ENCODE measurements around a stretch of chrX.

DNA sequence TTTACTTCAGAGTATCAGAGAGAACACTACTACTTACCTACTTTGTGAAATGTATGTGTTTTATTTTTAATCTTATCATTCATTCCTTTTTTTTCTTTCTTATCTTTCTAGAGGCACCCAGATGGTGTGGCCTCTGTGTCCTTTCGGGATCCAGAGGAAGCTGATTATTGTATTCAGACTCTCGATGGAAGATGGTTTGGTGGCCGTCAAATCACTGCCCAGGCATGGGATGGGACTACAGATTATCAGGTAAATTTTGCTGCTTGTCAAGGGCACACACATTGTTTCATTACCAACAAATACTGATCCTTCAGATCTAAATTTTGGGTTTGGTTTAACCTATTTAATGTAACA, 12.6 kb downstream of the HTATSF1 start:
- PRO-cap = no peak

DNA sequence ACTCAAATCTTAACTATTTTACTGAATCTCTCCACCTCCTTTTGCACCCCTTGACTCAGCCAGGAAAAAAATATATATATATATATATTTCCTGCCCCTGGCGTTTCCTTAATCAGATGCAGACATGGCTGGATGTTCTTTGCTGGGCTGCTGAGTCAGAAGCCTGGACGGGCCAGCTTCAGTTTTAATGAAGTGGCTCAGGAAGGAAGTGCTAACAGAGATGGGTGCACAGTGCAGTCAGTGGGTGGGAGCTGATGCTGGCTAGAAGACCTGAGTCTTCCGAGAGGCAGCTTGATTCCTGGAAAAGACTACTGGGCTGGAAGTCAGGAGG, 8.6 kb upstream of the CD40LG start:
- PRO-cap = no peak

DNA sequence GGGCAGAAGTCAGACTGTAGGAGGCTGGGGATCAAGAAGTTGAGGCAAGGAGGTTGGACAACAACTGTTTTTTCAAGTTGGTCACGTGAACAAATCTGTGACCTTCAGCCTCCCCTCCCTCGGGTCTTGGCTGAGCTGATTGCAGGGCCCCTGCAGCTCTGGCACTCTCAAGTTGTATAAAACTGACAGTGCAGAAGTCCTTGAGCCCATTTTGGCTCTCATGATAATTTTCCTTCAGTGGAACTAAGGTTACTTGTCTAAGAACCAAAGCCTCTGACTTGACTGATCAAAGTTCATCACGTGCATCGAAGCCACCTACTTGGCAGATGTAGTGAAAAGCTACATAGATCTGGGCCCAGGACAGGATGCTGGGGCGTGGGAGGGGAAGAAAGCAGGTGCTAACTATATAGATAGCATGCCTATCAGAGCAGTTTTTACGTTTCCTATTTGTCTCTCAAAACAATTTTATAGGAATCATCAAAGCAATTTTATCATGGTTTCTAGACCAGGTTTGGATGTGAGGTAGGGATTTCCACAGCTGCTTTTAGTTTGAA, 1.4 kb upstream of the CD40LG start:
- PRO-cap = no peak

DNA sequence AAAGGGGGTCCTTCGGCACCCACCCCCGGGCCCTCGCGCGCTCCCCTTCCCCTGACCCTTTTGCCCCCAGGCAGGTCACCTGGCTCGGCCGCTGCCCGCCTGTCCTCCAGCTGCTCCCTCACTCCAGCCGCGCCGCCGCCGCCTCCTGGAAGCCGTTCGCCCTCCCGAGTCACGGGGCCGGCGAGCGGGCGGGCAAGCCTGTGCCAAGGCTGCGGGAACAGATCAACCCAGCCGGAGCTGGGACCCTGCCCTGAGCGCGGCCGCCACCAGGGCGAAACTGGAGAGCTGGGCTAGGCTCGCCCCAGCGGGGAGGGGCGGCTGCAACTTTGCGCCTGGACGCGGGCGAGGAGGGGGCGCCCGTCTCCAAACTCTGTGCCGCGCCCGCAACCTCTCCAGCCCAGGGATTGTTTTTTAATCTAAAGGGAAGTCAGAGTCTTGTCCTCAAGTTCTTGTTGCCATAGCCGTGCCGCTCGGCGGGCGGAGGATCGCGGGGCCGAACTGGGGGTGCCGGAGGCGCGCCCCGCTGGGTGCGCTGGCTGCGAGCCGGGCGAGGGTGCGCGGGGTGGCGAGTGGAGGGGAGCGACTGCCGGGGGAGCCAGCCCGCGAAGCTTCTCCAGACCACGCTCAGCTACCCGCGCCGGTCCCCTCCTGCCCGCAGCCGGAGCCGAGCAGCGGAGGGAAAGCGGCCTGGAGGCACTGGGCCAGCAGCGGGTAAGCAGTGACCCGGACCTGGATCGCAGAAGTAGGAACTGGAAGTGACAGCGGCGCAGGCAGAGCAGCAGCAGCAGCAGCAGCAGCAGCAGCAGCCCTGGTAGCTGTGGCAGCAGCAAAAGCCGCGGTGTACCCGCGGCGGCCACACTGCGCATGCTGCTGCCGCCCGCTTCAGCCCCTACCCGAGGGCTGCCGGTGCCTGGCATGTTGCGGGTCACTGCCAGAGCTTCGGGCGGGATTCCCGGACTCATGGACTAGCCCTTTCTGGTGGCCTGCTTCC, 13.4 kb downstream of the ARHGEF6 start:
- PRO-cap = bidirectional peak, plus-strand start at position 323 of the sequence, minus-strand start at position 279 of the sequence; bidirectional peak, plus-strand start at position 829 of the sequence, minus-strand start at position 751 of the sequence

DNA sequence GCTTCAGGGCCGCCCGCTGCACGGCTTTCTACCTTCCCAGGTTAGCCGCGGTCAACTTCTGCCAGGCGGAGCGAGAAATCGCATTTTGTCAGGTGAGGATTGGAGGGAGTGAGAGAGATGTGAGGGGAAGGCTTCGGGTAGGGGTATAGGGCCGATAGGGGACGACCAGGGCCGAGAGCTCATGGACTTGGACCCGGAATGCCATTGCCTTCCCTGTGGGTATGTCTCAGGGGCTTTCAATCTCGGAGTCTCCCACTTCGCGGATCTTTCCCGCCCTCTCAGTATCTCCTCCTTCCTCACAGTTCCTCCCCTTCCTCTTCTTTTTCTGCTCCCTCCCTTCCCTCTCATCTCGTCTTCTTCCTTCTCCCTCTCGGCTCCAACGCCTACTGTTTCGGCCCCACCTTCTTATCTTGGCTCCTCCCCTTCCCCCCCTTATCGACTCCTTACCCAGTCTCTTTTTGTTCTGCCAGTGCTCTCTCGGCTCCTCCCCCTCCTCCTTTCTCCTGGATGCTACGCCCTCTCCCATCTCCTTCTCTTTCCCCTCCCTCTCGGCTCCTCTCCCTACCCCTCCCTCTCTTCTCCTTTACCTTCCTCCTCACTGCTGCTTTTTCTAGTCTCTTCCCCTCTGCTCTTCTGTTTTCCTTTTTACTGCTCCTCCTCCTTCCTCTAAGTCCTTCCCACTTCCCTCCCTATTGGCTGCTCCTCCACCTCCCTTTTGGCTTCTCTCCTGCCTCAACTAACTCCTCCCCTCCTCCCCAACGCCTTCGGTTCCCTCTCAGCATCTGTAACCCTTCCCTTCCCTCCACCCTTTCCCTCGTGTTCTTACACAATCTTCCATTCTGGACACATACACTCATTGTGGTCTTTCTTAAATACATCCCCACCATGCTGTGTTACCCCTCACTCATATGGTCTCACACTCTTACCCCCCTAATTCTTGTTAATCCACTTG, 29.4 kb upstream of the RBMX start:
- PRO-cap = no peak

GRCh38 chrX:136935521-136936022, 55.0 kb upstream of the RBMX start:
- PRO-cap = no peak

- PRO-cap = bidirectional peak, plus-strand start at chrX:137566617, minus-strand start at chrX:137566311
Measured at GRCh38 chrX:137566197-137567062, 503 bp downstream of the ZIC3 start.

- PRO-cap = no peak
Measured at GRCh38 chrX:137651224-137651423, 85.2 kb downstream of the ZIC3 start.

GRCh38 chrX:138131316-138131739, 565.4 kb downstream of the ZIC3 start:
- PRO-cap = no peak

- PRO-cap = no peak
Measured at GRCh38 chrX:139213169-139213819, 317.2 kb upstream of the F9 start.

DNA sequence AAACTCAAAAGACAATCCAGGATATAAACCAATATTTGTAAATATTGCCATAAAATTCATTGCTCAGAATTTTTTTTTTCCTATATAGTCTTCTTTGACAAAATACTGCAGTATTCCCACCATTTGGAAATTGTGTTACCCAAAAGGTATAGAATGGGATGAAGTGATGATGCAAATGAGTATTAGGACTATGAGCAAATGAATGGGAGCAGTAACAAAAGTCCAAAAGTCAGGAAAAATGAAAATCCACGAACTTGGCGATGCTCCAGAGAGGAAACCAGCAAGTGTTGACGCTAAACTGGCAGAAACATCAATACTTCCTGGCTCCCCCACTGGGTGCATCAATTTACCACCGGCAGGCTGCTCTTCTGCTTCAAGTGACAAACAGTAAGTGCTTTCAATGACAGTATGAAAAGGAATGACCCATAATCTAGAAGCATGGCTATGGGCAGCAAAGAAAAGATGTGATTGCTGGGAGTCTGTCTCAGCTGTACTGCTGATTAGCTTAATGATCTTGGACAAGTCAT, 8.9 kb downstream of the ATP11C start:
- PRO-cap = no peak

DNA sequence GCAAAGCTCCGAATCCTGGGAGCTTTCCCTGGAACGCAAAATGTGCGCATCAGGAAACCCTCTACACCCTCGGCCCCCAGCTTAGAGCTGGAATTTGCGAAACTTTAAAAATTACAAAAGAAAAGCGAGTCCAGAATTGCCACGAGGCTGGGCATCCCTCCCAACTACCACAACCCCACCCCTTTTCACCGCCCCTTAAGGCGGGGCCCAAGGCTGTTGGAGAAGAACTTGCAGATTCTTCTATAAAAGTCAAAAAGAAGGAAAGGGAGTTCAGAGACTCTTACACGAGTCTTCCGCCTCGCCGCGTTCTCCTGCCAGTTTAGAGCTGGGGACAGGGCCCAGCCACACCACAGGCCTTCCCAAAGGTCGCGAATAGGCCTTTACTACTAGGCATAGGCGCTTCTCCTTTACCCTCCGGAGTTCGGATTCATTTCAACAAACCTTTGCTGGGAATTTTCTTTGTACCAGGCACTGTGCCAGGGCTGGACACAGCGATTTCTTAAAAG, 560 bp upstream of the ATP11C start:
- PRO-cap = bidirectional peak, plus-strand start at position 273 of the sequence, minus-strand start at position 96 of the sequence

GRCh38 chrX:140764974-140765481, 237.4 kb upstream of the SPANXB1 start:
- PRO-cap = unidirectional peak, minus-strand start at chrX:140765171

GRCh38 chrX:140783111-140783650, 219.2 kb upstream of the SPANXB1 start:
- PRO-cap = no peak

DNA sequence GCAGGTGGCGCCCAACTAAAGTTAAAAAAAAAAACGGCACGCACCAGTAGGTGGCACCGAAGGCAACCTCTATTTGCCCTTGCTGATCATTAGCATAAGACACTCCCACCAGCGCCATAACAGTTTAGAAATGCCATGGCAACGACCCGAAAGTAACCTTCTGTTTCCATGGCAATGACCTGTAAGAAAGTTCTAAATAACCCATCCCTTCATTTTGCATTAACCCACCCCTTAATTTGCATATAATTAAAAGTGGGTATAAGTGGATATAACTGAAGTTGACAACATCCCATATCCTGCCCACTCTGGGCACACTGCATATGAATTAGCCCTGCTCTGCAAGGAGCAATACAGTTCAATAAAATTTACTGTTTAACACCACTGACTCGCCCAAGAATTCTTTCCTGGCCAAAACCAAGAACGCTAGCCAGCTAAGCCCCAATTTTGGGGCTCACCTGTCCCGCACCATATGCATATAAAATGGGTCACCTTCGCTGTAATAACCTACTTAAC, 83.8 kb upstream of the SPANXB1 start:
- PRO-cap = no peak

GRCh38 chrX:143289818-143290216, 227.5 kb downstream of the SPANXN3 start:
- PRO-cap = no peak

DNA sequence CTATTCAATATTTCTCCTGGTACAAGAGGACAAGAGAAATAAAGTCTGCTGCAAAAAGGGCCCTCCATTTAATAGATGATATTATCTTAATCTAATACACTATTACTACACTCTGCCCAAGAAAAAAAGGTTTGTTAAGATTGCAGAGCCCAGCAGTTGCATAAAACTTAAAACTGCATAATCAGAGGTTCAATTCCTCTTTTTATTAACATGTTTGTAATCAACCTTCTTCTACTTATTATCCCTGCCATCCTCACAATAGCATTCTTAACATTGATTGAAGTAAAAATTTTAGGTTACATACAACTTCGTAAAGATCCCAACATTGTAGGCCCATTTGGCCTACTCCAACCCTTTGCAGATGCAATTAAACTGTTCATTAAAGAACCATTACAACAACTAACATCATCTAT, 84.4 kb downstream of the SPANXN3 start:
- PRO-cap = no peak

GRCh38 chrX:143633033-143633413, 2.9 kb downstream of the SLITRK4 start:
- PRO-cap = no peak

DNA sequence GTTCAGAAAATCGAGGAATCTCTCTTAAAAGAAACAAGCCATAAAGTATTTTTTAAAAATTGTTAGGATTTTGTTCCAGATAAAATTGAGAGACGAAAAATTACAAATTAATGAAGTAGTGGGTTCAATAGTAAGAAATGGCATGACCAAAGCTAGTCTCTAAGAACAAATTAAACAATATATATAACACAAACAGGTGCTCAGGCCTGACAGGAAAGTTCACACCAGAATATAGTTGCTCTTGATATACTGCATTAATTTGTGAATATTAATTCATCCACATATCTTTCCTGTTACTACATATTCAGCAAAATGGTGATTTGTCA, 698.0 kb upstream of the SPANXN2 start:
- PRO-cap = no peak

GRCh38 chrX:145821104-145821713, 3.6 kb downstream of the SLITRK2 start:
- PRO-cap = no peak